ENCODE data around the genes DLX1, PDK1 and RAPGEF4.

- PRO-cap: no peak
- RAMPAGE, long total RNA: no peak
These were observed 17.8 kb downstream of the METTL8 start for GRCh38 chr2:171415885-171416568.

GRCh38 chr2:171432882-171433630 lies 734 bp downstream of the METTL8 start:
- PRO-cap: no peak
- RAMPAGE, long total RNA: no peak

GRCh38 chr2:171516809-171517319 lies 5.4 kb upstream of the CYBRD1 start:
- PRO-cap: unidirectional peak, plus-strand start at chr2:171517083
- RAMPAGE, long total RNA: no peak

GRCh38 chr2:171878619-171879383 lies 15.2 kb downstream of the SLC25A12 start:
- PRO-cap: unidirectional peak, plus-strand start at chr2:171878653
- RAMPAGE, long total RNA: no peak

DNA sequence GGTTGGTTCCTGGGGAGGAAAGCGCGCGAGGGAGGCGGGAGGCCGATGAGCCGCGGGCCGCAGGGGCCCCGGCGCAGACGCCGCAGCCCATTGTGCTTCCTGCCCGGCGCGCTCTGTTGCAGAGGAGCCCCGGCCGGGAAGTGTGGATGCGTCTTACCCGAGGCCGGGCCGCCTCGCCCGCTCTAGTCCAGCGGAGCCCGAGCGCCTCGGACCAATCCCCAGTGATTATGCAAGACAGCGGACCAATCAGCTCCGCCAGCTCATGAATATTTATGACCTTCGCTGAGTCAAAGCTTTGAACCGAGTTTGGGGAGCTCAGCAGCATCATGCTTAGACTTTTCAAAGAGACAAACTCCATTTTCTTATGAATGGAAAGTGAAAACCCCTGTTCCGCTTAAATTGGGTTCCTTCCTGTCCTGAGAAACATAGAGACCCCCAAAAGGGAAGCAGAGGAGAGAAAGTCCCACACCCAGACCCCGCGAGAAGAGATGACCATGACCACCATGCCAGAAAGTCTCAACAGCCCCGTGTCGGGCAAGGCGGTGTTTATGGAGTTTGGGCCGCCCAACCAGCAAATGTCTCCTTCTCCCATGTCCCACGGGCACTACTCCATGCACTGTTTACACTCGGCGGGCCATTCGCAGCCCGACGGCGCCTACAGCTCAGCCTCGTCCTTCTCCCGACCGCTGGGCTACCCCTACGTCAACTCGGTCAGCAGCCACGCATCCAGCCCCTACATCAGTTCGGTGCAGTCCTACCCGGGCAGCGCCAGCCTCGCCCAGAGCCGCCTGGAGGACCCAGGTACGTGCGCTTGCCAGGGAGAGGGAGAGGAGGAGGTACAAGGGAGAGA lies at the start of gene DLX1:
Gene DLX1 (plus strand): TSS at position 318 of the 850 bp plus-strand sequence.
- PRO-cap: bidirectional peak, plus-strand start at position 298 of the sequence, minus-strand start at position 184 of the sequence
- RAMPAGE, long total RNA: no peak

- PRO-cap: no peak
- RAMPAGE, long total RNA: no peak
These were observed 62.2 kb upstream of the DLX2 start for GRCh38 chr2:172164970-172165216.

- PRO-cap: no peak
- RAMPAGE, long total RNA: no peak
These were observed 131.3 kb upstream of the DLX2 start for GRCh38 chr2:172233821-172234527.

DNA sequence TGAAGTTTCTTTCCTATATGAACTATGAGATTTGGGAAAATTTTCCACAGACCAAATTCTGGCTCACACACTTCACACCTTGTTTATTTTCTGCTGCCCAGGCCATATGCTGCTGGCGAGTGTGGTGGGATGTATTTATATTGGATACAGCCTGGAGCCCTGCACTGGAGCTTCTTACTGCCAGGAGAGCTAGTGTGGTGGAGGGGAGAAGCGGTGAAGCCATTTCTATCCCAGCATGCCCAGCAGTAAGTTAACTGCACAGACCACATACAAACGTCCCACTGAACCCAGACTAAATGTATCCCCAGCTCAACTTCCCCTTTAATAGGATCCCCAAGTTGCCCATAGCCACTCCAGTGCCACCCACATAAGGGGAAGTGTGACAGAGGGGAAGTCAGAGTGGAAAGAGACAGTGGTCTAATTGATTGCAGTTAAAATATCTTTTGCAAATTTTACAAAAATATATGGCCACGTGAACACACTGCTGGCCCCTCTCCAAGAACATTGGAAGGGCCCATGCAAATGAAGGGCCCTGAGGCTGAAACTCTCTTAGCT lies 146.7 kb upstream of the ITGA6 start:
- PRO-cap: no peak
- RAMPAGE, long total RNA: no peak

- PRO-cap: no peak
- RAMPAGE, long total RNA: no peak
These were observed 139.8 kb upstream of the ITGA6 start for GRCh38 chr2:172287525-172288078.

GRCh38 chr2:172305715-172305914 lies 121.8 kb upstream of the ITGA6 start:
- PRO-cap: no peak
- RAMPAGE, long total RNA: no peak

DNA sequence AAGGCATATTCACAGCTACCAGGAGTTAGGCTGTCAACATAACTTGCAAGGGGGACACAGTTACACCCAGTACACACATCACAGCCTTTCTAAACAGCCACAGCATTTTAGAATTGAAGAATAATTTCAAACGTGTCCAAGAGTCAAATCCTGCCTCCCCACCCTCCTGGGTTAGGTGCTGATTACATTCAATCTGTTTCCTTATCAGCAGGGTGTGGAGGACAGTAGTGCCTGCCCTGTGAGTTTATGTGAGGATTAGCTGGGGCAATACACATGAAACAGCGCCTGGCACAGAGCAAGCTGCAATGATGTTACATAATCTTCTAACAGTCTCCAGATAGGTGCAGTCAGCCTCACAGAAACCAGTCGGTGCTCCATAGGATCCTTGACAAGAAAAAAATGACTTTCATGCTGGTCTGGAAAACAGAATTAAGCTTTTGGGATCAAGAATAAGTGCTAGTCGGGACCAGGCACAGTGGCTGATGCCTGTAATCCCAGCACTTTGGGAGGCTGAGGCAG lies 91.7 kb upstream of the ITGA6 start:
- PRO-cap: no peak
- RAMPAGE, long total RNA: no peak

GRCh38 chr2:172430646-172431178 lies 3.3 kb downstream of the ITGA6 start:
- PRO-cap: no peak
- RAMPAGE, long total RNA: no peak

- PRO-cap: no peak
- RAMPAGE, long total RNA: no peak
These were observed 35.8 kb downstream of the ITGA6 start for GRCh38 chr2:172463108-172463599.

DNA sequence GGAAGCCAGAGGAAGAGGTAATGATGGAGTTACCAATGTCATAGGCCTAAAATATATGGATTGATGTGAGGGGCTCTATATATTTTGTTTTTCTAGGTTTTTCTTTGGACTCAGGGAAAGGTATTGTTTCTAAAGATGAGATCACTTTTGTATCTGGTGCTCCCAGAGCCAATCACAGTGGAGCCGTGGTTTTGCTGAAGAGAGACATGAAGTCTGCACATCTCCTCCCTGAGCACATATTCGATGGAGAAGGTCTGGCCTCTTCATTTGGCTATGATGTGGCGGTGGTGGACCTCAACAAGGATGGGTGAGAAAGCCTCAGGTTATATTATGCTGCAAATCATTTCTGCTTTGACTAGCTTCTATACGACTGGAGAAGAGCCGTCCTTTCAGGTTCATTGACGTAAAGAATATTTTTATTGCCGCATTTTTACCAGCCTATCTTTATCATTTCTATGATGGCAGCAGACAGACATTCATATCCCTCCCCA lies 46.6 kb downstream of the ITGA6 start:
- PRO-cap: no peak
- RAMPAGE, long total RNA: no peak

GRCh38 chr2:172555067-172556281 lies at the start of gene PDK1:
Gene PDK1, plus strand, starts transcription at chr2:172556090.
- PRO-cap: bidirectional peak, plus-strand start at chr2:172555606, minus-strand start at chr2:172555686; bidirectional peak, plus-strand start at chr2:172556021, minus-strand start at chr2:172555870
- RAMPAGE, long total RNA: no peak

DNA sequence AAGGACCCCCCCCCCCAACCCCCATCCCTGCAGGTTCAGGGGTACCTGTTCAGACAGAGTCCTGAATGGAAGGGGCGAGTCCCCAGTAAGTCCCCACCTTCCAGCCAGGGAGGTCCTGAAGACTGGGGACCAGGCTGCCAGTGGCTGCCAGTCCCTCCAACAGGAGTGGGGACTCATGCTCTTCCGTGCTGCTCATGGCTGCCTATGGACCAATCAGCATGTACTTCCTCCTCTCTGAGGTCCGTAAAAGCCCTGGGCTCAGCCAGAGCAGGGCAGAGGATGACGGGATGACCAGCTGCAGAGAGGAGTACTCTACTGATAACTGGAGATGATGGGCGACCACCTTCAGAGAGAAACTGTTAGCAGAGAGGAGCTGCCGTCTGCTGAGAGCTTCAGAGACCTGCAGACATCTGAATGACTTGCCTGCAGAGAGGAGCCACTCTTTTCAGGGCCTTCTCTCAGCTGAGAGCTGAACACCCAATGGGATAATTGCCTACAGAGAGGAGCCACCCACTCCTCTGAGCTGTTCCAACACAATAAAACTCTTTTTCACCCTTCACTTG lies 58.4 kb downstream of the PDK1 start:
- PRO-cap: no peak
- RAMPAGE, long total RNA: no peak

DNA sequence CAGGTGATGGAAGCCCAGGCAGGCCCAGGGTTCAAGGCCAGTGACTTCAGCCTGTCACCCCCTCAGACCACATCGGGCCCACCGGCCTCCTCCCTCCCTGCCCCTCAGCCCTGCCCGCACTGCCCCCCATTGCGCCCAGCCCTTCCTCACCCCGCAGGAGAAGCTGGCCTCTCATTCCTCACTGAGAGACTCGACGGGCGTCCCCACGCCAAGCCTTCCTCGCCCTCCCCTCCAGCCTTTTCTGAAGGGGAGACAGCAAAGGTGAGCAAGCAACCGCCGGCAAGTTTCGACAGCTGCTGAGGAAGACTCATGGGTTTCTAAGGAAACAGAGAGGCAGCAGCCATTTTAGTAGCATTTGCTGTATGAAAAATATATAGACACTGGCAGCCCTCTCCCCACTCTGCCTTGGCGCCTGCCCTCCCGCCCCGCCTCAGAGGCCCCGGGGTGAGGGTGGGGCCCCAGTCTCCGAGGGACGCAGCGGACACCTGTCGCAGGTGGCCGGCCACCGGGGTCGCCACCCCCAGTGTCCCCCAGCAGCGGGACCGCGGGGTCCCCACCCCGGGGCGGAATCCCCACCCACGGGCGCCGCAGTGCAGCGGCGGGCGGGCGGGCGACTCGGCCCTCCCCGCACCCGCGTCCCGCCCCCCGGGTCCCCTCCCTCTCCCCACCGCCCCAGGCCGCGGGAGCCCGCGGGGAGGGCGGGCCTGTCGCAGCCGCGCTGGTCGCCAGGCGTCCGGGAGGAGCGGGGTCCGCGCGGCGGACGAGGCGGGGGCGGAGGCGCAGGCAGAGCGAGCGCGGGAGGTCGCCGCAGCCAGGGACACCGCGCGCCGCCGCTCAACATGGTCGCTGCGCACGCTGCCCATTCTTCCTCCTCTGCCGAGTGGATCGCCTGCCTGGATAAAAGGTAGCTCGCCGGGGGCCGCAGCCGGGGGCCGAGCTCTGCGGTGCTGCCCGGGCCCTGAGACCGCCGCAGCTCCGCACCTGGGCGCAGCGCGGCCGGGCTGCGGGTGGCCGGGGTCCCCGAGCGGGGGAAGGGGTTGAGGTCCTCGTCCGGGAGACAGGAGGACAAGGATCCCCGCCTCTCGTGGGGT lies at the start of gene RAPGEF4:
Gene RAPGEF4 (plus strand): TSS at position 701 of the 1,091 bp plus-strand sequence.
- PRO-cap: no peak
- RAMPAGE, long total RNA: no peak

DNA sequence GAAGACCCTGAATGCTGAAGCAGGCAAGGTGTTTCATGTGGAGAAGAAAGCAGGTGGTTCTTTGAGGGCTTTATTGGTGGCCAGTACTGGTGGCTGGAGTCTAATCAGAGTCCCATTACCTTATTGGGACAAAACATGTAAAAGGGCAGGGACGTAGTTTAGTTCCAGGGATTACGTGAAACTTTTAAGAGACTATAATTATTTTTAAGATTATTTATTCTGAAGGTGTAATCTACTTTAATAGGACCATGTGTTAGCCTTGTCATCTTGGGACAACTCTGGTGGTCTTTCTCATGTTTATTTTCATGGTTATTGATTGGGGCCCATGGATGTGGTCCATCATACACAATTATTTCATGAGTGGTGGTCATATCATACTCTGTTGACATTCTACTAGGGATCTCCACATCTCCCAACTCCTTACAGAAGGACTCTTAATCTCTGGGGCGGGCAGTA lies 112.0 kb downstream of the RAPGEF4 start:
- PRO-cap: no peak
- RAMPAGE, long total RNA: no peak

DNA sequence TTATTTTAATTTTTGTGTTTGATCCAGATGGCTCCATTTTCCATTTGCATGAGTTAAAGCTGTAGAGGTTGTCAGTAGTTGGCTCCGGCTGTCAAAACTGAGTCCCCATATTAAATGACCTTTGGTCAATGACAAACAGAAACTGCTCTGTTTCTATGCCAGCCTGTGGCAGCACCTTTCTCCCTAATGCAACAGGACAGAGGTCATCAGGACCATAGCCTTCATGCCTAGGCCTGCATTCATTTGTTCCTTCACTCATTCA lies 108.1 kb upstream of the MAP3K20 start:
- PRO-cap: no peak
- RAMPAGE, long total RNA: no peak

DNA sequence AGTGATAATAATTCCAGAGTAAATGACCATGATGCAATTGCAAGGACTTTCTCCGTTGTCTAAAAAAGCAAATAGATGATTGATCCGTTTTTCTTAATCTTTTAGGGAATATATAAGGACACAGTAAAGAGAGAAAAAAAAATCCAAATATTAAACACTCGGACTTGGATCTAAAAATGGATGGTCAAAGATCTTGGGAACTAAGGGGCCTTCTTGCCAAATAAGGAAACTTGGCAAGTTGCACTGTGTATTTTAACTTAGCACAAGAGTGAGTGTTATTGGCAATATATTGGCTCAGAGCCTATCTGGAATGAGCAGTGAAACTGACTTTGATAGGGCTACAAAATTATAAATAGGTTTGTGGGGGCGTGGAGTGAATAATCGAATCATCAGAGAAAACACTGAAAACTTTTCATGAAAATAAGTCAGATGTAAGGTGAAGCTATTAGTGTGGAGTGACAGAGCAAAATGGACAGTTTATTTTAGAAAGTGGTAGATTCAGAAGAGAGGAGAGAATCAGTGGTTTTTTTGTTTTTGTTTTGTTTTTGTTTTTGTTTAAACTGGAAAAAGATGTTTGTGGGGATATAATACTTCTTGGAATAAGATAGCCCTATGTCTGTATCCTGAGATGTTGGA lies 2.1 kb downstream of the MAP3K20 start:
- PRO-cap: no peak
- RAMPAGE, long total RNA: no peak

Measured in urinary bladder (tissue), 3 donors.